ENCODE measurements around a stretch of chr2.

GRCh38 chr2:85847536-85848416 lies 41.0 kb downstream of the ST3GAL5 start:
- PRO-cap: no peak
- RAMPAGE, long total RNA: no peak

GRCh38 chr2:85852890-85853539 lies 35.8 kb downstream of the ST3GAL5 start:
- PRO-cap: no peak
- RAMPAGE, long total RNA: no peak

GRCh38 chr2:85887430-85888198 lies 1.2 kb downstream of the ST3GAL5 start:
- PRO-cap: no peak
- RAMPAGE, long total RNA: start-site peak on the minus strand at chr2:85887673-85888126, 6 reads

GRCh38 chr2:85889894-85890463 lies 1.2 kb upstream of the ST3GAL5 start:
- PRO-cap: no peak
- RAMPAGE, long total RNA: no peak

DNA sequence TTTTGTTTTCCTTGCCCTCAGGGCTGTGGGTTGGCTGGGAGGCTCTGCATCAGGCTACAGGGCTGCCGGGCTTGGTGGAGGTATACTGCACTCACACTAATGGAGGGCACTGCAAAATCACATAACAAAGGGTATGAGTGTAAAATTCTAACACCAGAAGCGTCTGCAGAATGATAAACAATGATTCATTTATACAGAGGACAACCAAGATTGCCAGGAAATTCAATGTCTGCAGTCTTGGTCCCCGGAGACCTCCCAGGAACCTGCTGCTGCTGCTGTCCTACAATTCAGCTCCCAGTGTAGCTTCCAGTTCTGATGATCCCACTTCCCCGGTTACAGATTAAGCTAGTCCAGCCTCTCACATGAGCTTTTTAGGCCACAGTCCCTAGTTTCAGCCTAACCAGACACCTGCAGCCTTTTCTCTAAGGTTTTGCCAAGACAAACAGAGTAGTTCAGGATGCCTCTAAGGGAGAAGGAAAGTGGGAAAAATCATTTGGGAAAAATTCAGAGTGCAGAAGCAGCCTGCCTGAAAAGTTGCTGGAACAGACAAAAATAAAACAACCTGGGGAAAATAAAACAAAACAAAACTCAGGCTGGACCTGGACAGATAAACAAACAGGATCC lies 32.4 kb upstream of the ST3GAL5 start:
- PRO-cap: no peak
- RAMPAGE, long total RNA: no peak

DNA sequence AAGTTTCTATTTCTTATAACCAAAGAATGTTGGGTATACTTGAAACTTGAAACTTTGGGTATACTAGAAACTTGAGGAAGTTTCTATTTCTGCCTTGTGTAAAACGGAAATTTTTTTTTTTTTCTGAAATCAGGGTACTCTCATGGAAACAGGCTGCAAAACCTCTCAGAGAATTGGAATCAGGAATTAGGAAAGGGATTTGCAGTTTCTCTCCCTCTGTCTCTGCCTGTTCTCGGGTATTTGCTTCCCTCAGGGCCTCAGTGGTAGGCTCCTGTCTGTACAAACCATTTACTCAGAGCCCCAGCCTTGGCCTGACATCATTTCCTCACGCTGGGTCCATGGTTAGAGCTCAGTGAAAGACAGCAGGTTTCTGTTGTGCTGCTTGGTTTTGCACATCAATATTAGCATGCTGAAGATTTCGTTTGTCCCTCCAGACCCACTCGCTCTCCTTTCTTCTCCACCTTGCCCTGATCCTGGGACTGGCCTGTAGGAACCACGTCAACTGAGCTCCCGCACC lies 106.5 kb downstream of the POLR1A start:
- PRO-cap: no peak
- RAMPAGE, long total RNA: no peak

- PRO-cap: bidirectional peak, plus-strand start at chr2:86036657, minus-strand start at chr2:86036436
- RAMPAGE, long total RNA: no peak
Measured at GRCh38 chr2:86036299-86036986, 69.2 kb downstream of the POLR1A start.

DNA sequence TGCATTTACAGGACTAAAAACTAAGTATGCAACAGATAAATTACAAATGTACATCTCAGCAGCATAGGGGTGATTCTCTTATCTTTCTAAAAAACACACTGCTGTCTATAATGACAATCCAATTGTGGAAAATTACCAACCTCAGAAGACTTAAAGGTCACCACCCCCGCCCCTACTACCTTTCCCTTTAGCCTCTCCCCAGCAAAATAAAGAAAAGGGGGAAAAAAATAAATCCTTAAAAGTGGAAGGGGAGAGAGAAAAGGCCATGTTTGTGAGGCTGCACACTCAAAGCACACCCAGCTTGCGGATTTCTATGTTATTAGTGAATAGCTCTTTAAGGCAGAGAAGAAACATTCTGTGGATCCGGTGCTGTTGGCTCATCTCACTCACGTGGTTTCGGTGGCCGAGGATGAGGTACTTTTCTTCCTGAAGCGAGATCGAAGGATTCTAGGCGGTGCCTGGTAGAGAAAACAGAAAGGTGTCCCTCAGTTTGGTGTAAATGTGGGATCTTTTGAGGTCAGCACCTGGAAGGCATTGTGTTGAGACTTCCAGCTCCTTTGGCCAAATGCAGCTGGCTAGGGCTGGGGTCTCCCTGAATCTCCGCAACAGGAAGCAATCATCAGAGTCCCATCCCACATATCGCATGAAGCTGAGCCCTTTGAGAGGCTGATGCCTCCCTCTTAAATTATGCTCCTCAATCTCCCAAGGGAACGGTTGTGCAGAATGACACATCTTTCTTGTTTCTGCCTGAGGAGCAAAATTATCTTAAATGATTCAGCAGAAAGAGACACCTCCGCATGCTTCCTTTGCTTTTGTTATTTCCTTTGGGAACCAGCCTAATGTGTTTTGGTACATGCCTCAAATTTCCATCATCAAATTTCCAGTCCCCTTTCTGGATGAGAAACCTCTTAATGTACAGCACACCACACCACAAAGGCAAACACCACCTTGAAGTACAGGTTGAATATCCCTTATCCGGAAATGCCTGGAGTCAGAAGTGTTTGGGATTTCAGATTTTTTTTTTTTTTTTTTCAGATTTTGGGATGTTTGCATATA lies 17.7 kb downstream of the MRPL35 start:
- PRO-cap: no peak
- RAMPAGE, long total RNA: no peak

- PRO-cap: bidirectional peak, plus-strand start at chr2:86337059, minus-strand start at chr2:86336915
- RAMPAGE, long total RNA: no peak
Measured at GRCh38 chr2:86336175-86337246, 915 bp downstream of the REEP1 start.

- PRO-cap: no peak
- RAMPAGE, long total RNA: no peak
Measured at GRCh38 chr2:86458320-86459092, 17.3 kb downstream of the KDM3A start.

GRCh38 chr2:86461590-86462373 lies 20.6 kb downstream of the KDM3A start:
- PRO-cap: no peak
- RAMPAGE, long total RNA: no peak

DNA sequence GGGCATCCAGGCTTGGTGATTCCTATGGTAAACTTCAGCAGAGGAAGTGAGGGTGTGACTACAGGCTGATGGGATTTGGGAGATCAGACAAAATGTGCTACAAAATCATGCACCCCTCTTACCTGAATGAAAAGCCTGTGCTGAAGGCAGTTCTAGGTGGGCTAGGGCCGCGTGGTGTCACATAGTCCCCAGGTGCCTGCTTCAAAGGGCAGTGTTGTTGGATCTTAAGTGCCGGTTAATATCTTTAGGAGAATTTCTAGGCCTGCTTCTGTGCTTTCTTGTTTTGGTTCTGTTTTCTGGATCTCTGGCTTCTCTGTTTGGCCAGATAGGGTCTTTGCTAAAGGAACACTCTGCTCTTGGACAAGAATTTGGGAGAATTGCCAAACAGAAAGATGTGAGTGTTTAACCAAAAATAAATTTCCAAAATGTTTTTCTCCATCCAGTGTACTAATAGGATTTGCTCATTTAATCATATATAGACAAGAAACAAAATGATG lies 41.8 kb downstream of the KDM3A start:
- PRO-cap: no peak
- RAMPAGE, long total RNA: no peak

GRCh38 chr2:86521845-86523091 lies 41.0 kb downstream of the CHMP3 start:
- PRO-cap: no peak
- RAMPAGE, long total RNA: no peak

- PRO-cap: no peak
- RAMPAGE, long total RNA: start-site peak on the plus strand at chr2:86775042-86775162, 55 reads
Measured at GRCh38 chr2:86774475-86775360, 16.0 kb downstream of the CD8A start.

DNA sequence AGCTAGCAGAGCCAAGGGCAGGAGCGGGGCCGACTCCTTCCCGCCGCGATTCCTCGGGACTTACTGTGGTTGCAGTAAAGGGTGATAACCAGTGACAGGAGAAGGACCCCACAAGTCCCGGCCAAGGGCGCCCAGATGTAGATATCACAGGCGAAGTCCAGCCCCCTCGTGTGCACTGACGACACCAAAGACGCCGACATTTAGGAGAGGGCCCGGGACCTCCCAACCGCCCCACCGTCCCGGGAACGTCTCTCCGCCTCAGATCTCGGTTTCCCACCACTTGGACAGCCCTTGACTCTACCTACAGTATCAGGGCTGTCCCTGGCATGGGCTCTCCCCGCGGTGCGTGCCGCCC lies 1.5 kb downstream of the CD8A start:
- PRO-cap: no peak
- RAMPAGE, long total RNA: no peak

- PRO-cap: no peak
- RAMPAGE, long total RNA: no peak
Measured at GRCh38 chr2:86809447-86810263, 18.9 kb upstream of the CD8A start.

DNA sequence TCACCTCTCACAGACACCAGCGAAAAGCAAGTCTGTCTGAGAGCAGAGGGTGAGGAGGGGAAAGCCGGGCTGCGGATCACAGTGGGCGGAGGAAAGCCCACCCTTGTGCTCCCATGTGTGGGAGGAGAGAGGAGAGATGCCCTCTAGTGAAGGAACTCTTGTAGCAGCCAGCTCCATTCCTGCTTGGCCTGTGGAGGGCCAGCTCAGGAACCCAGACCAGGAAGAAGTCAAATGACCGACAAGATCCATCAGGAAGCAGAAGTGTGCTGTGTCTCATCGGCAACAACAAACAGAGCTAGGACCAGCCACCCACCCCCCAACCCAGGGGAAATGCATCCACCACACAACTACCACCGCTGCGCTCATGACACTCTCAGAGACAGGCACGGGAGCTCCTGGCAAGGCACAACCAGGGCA lies 321.8 kb upstream of the PLGLB1 start:
- PRO-cap: no peak
- RAMPAGE, long total RNA: no peak

- PRO-cap: no peak
- RAMPAGE, long total RNA: start-site peak on the plus strand at chr2:87495364-87495449, 6 reads
Measured at GRCh38 chr2:87495135-87495669, 252.7 kb upstream of the PLGLB2 start.

DNA sequence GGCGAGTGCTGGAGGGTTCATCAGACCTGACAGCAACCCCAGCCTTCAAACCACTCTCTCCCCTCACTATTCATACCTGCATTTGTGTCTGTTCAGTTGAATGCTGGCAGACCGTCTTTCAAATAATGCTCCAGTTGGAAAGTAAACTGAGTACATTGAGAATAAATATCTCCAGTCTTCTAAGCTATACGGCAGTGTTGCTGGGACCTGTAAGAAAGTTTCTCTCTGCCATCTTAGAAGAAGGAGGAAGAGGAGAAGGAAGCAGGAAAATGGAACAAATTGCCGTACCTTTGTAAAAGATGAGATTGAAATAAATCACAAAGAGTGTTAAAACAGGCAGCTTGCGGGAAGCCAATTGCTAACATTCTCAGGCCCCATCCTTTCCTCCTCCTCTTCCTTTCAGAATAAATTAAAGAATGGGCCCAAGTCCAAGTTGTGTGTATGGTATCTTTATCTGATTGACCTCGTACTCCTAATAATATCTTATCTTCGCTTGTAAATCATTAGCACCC lies 216.4 kb upstream of the PLGLB2 start:
- PRO-cap: no peak
- RAMPAGE, long total RNA: no peak

GRCh38 chr2:87659142-87659437 lies 88.8 kb upstream of the PLGLB2 start:
- PRO-cap: no peak
- RAMPAGE, long total RNA: no peak

All from vagina (tissue), 1 donor.